Monocyte (primary cell): ENCODE data around the gene GNAT2.

DNA sequence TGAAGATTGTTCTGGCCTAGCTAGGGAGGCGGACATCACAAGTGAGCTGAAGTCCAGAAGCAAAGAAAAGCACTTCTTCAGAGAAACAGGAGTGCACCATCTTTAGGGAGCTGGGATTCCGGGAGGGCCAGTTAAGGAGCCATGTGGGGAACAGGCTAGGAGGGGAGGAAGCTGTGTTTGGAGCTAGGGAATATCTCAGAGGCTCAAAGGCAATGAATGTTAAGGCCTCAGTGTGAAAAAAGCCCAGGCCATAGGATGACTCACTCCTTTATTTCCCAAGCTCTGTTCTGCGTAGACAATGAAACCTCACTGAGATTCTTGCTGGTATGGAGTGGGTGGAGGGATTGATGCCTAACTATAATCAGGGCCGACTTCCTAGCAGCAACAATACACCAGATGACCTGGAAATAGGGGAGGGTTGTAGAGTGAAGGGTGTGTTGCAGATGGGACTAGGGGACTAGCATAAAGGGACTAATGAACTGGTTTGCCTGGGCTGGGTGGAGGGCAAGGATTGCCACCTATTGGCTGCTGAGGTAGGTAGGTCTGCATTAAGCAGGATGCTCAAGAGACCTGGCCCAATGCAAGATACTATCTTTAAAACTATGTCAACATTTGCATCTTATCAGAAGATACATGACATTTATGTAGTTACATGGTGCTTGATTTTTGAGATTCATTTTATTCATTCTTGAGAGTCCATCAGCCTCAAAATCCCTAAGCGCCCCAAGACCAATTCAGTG lies 2.0 kb downstream of the GNAT2 start:
- PRO-cap, 2 experiments, result peak in 2 of 2 experiments; most common plus-strand start position 247 of the sequence (in 1); most common minus-strand start position 214 of the sequence (in 2)

DNA sequence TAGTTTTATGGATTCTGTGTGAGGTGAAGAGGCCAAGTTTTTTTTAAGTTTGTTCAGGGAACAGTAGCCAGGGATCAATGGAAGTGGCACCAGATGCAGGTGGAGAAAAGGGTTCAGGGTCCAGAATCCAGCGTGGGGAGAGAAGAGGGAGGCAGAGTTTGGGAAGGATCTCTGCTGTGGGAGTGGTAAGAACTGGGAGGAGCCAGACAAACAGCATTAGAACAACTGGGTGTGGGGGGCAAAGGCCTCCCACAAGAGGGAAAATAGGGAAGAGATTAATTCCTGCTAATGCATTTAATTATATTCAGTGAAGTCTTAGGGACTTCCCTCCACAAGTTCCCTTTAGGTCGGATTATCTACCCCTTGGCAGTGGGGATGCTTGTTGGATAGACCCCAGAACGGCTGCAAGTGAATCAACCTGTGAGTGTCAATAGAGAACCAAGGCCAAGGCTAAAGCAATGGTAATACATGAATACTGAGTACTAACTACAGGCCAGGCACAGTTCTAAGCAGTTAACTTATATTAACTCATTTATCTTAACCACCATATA lies 602 bp downstream of the GNAT2 start:
- PRO-cap, 2 experiments, result peak in 1 of 2 experiments; most common minus-strand start position 449 of the sequence (in 1)

GRCh38 chr1:109619290-109620002 lies at the start of gene GNAT2:
Gene GNAT2 (minus strand): TSS chr1:109619616.
- PRO-cap, 2 experiments, result peak in 2 of 2 experiments; most common plus-strand start chr1:109619908 (in 2); most common minus-strand start chr1:109619515 (in 2)

DNA sequence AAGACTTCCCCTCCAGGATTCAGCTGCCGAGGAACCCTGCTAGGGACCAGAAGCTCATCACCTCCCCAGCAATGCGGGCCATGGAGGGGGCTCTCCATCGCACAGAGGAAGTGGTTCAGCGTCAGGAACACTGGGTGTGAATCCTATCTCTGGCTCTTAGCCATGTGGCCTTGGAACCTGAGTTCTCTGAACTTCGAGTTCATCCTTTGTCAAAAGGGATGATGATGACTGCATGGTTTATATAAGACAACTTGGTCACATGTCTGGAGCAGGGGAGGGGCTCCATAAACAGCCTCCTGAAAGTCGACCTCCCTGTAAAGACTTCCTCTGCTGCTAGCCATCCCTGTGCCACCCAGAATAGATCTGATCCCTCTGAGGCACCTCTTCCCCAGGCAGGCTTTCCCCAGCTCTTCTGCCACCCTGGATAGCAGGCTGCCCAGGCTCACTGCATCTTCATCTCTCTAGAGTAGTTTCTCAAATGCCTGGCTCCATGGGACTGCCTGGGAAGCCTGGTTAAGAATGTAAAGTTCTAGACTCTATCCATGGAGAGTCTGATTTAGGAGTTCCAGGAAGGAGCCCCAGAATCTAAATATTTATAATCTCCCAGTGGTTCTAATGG lies 8.5 kb upstream of the EPS8L3 start:
- PRO-cap, 2 experiments, result no peak in any of the 2 experiments

DNA sequence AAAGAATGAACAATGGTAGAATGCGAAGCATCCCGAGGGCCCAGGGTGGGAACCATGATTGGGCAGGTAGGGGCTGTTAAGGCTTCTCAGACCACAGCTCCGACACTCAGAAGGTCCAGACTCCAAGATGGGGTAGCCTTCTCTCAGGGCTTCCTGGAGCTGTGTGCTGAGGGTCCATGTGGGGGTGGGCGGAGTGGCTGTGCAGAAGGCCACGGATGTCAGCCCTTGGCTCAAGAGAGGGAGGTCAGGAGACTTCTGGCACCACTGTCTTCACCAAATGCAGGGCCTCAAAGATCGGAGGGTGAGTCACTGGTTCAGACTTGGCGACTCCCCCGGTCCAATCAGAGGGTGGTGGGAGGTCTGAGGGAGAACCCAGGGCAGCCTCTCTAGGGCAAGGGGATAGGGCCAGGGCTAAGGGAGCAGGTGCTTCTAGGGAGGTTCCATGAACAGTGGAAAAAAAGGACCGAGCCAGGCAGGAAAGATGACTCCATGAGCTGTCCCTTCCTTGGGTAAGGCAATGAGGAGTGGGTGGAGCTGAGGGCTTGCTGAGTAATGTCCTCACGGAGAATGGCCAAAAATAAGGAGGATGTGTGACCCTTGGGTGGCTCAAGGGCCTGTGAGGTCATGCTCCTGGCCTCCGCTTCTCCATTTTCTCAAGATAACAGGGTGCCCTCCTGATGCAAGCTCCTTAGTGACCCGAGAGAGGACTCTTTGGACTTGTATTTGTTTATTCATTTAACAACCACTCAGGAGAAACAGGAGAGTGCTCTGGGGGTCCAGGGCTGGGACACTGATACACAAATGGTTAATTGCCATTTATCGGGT lies 58.5 kb upstream of the EPS8L3 start:
- PRO-cap, 2 experiments, result peak in 2 of 2 experiments; most common plus-strand start position 344 of the sequence (in 1); most common minus-strand start position 257 of the sequence (in 2)

DNA sequence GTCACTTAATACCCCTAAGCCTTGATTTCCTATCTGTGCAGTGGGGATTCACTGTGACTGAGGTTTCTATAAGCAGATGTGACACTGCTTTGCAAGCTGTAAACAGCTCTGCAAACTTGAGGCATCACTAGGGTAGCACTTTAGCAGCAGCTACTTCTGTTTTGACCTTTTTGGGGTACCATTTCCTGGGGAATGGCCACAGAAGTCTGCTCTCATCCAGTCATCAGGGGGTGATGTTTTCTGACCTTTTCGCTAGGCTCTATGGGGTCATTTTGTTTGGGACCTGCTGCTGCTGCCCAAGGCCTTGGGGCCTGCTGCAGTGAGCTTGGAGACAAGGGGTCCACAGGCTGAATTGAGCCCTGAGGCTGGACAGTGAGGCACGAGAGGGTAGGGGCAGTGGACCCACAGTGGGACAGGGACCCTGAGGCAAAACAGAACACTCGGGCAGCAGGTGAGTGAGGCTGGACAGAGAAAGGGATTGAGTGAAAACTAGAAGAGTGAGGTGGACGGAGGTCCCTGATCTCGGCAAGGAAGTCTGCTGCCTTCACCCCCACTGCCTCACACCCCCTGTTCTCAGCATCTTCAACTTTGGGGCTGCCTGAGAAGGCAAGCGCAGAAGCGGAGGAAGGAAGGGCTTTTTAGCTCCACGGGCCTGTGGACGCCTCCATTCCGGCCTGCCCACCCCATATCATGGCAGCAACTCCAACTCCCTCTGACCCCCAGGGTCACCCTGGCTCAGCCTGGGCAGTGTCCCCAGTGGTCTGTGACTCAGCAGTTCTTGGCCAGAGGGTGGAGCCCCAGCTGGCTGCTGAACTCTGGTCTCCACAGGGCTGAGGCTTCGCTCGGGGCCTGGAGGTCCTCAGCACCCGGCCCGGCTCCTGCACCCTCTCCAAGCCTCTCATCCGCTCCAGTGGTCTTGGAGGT lies 59.8 kb upstream of the EPS8L3 start:
- PRO-cap, 2 experiments, result peak in 2 of 2 experiments; most common plus-strand start position 496 of the sequence (in 2)

DNA sequence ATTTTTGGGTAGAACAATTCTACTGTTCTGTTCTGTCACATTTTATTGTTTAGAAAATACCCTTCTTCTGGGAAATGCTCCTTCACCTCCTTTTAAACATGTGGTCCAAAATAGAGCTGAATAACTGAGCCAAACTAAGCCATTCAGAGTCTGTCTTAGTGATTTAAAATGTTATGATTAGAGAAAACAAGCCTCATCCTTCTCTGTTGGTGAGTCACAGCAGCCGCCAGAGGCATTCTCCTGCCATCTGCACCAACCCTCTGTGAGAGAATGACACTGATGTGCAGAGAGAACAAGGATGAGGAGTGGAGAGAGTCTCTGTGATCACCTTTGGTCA lies 38.5 kb upstream of the CSF1 start:
- PRO-cap, 2 experiments, result no peak in any of the 2 experiments

- PRO-cap, 2 experiments, result no peak in any of the 2 experiments
Observed at GRCh38 chr1:109883252-109883931, 27.3 kb upstream of the CSF1 start.

DNA sequence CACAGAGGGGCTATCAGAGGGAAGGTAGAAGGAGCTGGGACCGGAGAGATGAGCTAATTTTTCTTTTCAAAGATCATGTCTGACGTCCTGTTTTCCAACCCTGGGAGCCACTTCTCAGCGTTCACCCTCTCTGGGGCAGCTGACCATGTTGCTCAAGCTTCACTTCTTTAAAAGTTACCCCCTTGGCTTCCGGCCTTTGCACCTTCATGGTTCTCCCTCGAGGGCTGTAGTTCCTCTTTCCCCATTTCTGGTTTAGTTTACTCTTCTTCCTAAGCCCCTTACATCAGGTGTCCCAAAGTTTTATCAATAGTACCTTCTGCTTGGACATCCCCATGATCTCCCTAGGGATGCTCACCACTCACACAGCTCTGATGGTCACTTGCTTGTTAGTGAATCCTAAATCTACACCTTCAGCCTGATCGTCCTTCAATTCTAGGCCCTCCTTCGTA lies 23.8 kb upstream of the CSF1 start:
- PRO-cap, 2 experiments, result peak in 2 of 2 experiments; most common minus-strand start position 116 of the sequence (in 2)

DNA sequence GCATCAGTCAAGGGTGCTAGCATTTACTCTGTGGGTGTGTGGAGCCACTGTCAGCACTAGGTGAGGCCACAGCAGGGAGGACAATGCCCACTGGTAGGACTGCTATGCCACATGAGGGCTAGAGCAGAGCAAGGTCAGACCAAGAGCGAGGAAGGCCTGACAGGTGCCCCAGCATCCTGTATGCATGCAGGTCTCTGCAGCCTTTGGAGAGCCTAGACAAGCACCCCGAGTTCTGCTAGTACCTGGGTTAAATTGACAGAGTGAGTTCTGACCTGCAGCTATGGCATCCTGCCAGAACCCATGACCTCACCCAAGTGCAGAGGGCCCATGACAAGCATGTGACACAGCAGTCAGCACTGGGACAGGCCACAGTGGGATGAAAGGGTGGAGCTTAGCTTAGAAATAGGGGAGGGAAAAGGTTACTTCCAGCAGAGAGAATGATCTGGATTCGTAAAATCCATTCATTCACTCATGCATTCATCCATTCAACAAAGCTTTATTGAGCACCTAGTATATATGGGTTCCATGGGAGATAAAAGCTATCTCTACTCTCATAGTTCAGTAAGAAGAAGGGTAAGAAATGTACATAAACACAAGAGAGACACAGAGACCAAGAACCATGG lies 9.0 kb upstream of the CSF1 start:
- PRO-cap, 2 experiments, result no peak in any of the 2 experiments

DNA sequence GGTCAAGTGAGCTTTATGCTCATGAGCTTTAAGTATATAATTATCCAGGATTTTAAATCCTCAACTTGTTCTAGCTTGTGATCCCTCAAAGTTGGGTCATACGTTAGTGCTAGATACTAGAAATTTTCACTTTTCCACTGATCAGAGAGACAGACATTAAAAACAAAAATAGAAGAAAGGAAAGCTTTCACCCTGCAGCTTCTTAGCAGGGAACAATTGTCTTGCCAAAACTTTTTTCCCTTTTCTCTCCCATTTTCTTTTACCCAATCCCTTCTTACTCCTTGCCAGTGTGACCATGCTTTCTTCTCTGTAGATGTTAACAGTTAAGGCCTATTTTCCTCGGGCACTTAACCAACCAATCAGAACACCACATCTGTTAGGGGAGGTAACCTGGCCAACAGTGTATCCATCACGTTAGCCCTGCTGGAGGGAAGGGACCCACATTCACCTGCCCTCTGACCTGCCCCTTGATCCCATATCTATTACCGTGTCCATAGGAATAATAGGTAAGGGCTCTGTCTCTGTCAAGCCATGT lies 11.3 kb upstream of the STRIP1 start:
- PRO-cap, 2 experiments, result no peak in any of the 2 experiments

DNA sequence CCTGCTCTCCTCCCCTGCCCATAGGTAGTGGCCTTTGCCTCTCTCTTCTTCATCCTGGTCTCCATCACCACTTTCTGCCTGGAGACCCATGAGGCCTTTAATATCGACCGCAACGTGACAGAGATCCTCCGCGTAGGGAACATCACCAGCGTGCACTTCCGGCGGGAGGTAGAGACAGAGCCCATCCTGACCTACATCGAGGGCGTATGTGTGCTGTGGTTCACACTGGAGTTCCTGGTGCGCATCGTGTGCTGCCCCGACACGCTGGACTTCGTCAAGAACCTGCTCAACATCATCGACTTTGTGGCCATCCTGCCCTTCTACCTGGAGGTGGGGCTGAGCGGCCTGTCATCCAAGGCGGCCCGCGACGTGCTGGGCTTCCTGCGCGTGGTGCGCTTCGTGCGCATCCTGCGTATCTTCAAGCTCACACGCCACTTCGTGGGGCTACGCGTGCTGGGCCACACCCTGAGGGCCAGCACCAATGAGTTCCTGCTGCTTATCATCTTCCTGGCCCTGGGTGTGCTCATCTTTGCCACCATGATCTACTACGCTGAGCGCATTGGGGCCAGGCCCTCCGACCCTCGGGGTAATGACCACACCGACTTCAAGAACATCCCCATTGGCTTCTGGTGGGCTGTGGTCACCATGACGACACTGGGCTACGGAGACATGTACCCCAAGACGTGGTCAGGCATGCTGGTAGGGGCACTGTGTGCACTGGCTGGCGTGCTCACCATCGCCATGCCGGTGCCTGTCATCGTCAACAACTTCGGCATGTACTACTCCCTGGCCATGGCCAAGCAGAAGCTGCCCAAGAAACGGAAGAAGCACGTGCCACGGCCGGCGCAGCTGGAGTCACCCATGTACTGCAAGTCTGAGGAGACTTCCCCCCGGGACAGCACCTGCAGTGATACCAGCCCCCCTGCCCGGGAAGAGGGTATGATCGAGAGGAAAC lies 13.1 kb downstream of the KCNC4 start:
- PRO-cap, 2 experiments, result no peak in any of the 2 experiments

- PRO-cap, 2 experiments, result no peak in any of the 2 experiments
Observed at GRCh38 chr1:110243799-110244163, 33.7 kb downstream of the KCNC4 start.

DNA sequence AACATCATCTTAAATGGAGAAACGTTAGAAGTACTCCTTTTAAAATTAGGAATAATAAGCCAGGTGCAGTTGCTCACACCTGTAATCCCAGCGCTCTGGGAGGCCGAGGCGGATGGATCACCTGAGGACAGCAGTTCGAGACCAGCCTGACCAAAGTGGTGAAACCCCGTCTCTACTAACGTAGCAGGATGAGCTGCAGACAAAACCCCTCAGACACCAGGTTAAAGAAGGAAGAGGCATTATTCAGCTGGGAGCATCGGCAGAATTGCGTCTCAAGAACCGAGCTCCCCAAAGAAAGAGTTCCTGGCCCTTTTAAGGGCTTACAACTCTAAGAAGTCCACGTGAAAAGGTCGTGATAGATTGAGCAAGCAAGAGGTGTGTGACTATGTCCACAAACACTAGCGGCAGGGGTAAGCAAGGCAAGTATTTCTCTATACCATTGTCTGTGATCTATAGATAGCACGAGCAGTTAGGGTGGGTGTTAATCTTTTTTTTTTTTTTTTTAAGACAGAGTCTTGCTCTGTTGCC lies 9.0 kb upstream of the RBM15 start:
- PRO-cap, 2 experiments, result no peak in any of the 2 experiments

GRCh38 chr1:110337410-110338137 lies 1.6 kb upstream of the RBM15 start:
- PRO-cap, 2 experiments, result no peak in any of the 2 experiments

- PRO-cap, 2 experiments, result no peak in any of the 2 experiments
Observed at GRCh38 chr1:110361931-110362436, 22.8 kb downstream of the RBM15 start.

DNA sequence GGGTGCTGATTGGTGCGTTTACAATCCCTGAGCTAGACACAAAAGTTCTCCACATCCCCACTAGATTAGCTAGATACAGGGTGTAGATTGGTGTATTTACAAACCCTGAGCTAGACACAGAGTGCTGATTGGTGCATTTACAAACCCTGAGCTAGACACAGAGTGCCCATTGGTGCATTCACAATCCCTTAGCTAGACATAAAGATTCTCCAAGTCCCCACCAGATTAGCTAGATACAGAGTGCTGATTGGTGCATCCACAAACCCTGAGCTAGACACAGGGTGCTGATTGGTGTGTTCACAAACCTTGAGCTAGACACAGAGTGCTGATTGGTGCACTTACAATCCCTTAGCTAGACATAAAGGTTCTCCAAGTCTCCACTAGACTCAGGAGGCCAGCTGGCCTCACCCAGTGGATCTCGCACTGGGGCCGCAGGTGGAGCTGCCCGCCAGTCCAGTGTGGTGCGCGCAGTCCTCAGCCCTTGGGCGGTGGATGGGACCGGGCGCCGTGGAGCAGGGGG lies 5.1 kb upstream of the SLC16A4 start:
- PRO-cap, 2 experiments, result no peak in any of the 2 experiments

DNA sequence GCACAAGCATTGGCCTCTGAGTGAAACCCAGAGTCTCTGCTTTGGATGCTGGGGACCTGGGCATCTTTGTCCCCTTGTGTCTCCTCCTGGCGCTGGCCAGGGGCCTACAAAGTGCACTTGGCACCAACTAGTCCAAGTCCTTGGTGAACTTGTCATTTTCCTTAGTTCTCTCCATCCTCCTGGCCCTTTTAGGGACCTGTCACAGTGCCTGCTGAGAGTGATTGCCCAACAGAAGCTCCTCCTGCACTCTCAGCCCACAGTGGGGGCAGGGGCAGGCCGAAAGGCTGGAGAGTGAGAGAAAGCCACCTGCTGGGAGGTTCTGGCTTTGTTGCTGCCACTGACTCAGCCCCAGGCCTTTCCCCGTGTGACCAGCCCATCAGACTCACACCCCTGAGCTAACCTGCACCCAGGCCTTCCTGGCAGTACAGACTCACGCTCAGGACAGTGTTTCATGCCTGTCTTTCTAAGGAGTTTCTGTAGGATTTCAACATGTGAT lies 17.2 kb upstream of the PROK1 start:
- PRO-cap, 2 experiments, result no peak in any of the 2 experiments

GRCh38 chr1:110475869-110476184 lies 24.9 kb downstream of the PROK1 start:
- PRO-cap, 2 experiments, result no peak in any of the 2 experiments

DNA sequence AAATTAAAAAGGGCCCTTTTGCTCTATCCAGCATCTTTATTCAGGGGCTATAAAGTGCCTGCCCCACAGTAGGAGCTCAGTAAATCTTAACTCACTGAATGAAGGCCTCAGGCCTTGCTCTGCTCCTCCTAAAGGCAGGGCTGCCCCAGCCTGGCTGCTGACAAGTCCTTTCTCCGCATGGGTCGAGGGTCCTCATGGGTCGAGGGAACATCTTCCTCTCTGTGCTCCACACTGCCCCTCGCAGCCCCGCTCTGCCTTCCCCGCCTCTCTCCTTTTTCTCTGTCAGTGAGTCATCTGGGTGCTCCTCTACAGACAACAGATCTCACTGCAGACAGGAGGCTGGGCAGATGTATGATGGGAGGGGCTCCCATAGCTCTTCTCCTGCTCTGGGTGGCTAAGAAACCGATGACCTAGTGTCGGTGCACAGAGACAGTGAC lies 5.6 kb downstream of the KCNA10 start:
- PRO-cap, 2 experiments, result no peak in any of the 2 experiments